Skin of body (tissue), 2 donors: ENCODE results near the gene TEX26.

GRCh38 chr13:28467991-28468332 lies 27.0 kb downstream of the FLT1 start:
- RAMPAGE, long total RNA = no peak

GRCh38 chr13:28532364-28533379 lies 37.7 kb upstream of the FLT1 start:
- RAMPAGE, long total RNA = no peak

- RAMPAGE, long total RNA = no peak
These were observed 80.0 kb upstream of the FLT1 start for GRCh38 chr13:28574615-28575547.

- RAMPAGE, long total RNA = no peak
These were observed 13.1 kb upstream of the SLC46A3 start for GRCh38 chr13:28731929-28732222.

DNA sequence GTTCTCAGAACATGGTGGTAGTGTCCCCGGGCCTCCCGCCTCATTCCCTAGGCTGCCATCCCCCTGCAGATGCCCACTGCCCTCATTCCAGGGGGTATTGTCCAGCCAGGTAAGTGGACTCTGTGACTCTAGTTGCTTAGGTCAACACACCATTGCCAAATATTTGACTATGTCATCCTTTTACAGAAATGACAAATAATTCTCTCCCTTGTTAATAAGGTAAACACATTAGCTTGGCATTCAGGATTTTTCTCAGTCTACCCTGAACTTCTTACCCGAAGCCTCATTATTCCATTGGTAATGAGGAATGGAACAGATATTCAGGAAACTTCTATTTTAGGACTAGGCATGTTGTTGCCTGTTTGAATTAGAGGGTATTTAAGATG lies 303.7 kb downstream of the MTUS2 start:
- RAMPAGE, long total RNA = no peak

GRCh38 chr13:29140257-29140848 lies 320.2 kb downstream of the MTUS2 start:
- RAMPAGE, long total RNA = no peak

DNA sequence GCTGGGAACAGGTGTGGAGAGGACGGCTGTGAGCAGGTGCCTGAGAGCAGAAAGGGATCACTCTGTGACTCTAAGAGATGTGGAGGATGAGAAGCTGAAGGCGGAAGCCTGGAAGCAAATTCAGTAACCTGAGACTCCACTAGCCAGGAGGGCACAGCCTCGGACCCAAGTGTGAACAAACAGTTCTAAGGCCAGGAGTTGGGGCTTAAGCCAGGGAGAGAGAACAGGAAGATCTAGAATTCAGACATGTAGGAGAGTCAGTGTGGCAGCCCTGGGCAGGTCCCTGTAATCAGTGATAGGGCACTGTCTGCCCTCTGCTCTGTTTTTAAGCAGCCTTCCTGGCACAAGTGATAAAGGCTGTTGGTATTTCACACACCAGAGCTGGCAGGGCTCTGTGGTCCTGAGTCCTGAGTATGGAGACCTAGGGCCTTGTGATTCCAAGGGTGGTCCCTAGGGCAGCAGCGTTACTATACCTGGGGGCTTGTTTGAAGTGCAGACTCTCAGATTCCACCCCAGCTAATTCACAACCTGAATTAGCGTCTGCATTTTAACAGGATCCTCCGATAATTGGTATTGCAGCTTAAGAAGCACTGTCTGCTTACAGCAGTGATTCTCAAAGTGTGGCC lies 131.2 kb downstream of the SLC7A1 start:
- RAMPAGE, long total RNA = no peak

GRCh38 chr13:29496161-29496811 lies 99.2 kb downstream of the SLC7A1 start:
- RAMPAGE, long total RNA = no peak

DNA sequence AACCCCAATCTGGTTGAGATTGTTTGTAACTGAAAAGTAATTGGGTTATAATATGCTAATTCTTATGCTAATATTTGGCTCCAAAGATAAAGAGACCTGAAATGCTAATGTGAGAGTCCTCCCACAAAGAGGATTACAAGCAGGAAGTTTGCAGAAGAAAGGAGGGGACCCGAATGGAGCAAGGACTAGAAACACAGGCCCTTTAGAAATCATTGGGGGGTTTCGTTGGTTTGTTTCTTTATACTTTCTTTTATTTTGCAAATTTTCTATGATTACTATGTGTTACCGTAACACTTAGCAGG lies 93.0 kb upstream of the UBL3 start:
- RAMPAGE, long total RNA = no peak

DNA sequence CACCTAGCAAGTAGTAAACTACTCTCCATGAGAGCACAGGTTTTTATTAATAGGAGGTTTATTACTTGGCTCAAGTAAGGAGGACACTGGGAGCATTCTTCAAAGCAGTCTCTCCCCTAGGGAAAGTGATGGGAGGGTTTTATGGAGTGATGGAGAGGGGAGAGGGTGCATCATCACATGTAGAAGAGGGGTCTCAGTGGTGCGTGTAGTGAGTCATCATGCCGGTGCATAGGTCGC lies 210.7 kb upstream of the UBL3 start:
- RAMPAGE, long total RNA = no peak

GRCh38 chr13:30125688-30126146 lies 181.6 kb downstream of the KATNAL1 start:
- RAMPAGE, long total RNA = no peak

DNA sequence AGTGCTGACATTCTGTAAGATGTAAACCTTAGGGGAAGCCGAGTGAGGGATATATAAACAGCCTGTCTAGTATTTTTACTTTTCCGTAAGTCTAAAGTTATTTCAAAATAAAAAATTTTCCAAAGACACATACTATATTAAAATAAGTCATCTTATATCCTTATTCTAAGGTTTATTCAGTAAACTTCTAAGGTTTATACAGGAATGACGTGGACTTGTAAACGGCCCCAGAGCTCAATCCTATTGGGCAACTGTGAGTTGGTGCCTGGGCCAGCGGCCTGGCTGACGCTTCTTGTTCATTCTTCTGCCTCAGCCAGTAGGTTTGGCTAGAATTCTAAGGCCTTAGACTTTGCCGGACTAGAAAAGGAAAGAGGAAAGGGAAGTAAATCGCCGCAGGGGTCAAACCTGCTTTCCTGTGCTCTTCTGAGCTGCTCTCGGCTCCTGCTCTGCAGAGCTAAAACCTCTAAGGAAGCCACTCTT lies 33.6 kb upstream of the UBE2L5 start:
- RAMPAGE, long total RNA = no peak

GRCh38 chr13:30457072-30458072 lies 8.4 kb downstream of the HMGB1 start:
- RAMPAGE, long total RNA = no peak

DNA sequence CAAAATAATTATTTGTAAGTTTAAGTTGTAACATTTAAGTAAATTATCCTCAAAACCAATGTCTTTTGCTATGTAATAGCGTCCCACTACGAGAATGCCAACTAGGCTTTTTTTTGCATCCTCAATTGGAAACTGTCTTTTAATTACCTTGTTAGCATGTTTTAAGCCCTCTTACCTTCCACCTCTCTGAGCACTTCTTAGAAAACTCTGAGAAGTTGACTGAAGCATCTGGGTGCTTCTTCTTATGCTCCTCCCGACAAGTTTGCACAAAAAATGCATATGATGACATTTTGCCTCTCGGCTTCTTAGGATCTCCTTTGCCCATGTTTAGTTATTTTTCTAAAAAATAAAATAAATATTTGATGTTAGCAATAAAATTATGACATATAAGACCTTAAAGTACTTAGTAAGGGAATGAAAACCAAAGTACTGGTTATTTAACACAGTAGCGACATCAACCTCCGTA lies 2.3 kb downstream of the HMGB1 start:
- RAMPAGE, long total RNA = no peak

DNA sequence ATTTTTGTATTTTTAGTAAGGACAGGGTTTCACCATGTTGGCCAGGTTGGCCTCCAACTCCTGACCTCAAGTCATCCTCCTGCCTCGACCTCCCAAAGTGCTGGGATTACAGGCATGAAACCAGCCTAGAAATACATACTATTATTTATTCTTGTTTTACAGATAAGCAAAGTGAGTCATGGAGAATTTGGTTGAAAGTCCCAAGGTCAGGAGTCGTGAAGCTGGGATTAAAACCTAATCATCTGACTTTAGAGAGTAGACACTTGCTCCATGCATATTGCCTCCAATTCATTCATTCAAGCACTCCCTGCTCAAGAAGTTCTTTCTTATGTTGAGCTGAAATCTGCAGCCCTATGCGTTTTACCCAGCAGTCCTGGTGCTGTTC lies 4.2 kb downstream of the ALOX5AP start:
- RAMPAGE, long total RNA = no peak

- RAMPAGE, long total RNA = no peak
These were observed 25.3 kb upstream of the MEDAG start for GRCh38 chr13:30880560-30881311.

GRCh38 chr13:30932409-30932939 lies at the start of gene TEX26:
Gene TEX26 (plus strand): TSS chr13:30932656.
- RAMPAGE, long total RNA = no peak

GRCh38 chr13:31374620-31374972 lies 174.8 kb downstream of the B3GLCT start:
- RAMPAGE, long total RNA = no peak

DNA sequence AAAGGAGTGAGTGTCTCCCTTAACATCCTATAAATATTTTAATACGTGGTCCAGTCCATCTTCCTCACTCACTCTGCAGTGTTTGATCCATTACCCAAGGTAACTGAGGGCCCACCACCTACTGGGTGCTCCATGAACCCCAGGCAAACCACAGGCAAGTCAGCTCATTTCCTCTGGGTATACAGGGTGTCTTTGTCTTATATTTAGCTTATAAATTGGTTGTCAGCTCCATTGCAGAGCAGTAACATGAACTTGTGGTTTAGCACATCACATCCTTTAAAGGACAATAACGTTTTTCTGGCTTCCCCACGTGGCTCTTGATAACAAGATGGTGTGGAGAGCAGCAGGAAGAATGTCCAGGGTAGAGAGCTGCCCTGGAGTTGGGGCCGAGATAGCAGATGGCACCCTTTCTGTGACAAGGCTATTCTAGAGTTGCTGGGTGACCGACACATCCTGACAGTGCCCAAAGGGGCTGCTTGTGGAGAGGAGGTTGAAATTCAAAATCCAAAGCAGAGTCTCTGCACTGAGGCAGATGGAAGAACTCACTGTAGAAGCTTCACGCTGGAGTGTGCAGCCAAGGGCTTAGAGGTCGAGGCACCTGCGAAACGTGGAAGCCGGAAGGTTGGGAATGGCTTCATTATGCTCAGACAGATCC lies 133.2 kb upstream of the FRY start:
- RAMPAGE, long total RNA = no peak

GRCh38 chr13:31930845-31931441 lies 100.6 kb upstream of the FRY start:
- RAMPAGE, long total RNA = no peak